ReNcell CX (cell line): ENCODE measurements around the genes HOMER3 and HAPLN4.

DNA sequence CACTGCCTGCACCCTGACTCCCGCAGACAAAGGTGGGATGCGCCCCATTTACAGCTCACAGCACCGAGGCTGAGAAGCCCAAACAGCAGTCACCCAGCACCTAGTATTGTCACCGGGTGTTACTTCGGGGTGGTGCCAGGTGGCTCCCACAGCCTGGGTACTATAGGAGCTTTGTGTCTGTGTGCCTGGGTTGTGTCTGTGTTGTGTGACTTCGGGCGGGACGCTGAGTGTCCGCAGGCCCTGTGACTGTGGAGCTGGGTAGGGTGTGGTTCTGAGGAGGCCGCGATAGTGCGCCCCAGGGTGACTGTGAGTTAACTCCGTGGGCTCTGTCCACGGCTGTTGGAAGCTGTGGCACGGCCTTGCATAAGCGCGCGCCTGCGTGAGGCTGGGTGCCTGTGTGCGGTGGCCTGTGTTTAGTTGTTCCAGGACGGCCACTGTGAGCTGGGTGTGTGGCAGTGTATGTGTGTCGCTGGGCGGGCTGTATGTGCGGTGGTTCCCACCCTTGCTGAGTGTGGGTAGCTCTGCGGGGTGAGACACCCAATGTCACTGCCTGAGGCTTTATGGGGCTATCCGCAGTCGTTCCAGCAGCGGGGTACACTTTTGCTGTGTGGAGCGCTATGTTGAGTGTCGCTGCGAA lies 615 bp upstream of the SSBP4 start:
- PRO-cap: no peak

- PRO-cap: no peak
Measured at GRCh38 chr19:18450387-18451618, 12.9 kb upstream of the ISYNA1 start.

- PRO-cap: no peak
Measured at GRCh38 chr19:18455894-18456231, 17.9 kb upstream of the ISYNA1 start.

- PRO-cap: no peak
Measured at GRCh38 chr19:18537956-18538671, 5.3 kb downstream of the FKBP8 start.

- PRO-cap: bidirectional peak, plus-strand start at chr19:18590641, minus-strand start at chr19:18590503
Measured at GRCh38 chr19:18590390-18591143, 2.0 kb downstream of the REX1BD start.

DNA sequence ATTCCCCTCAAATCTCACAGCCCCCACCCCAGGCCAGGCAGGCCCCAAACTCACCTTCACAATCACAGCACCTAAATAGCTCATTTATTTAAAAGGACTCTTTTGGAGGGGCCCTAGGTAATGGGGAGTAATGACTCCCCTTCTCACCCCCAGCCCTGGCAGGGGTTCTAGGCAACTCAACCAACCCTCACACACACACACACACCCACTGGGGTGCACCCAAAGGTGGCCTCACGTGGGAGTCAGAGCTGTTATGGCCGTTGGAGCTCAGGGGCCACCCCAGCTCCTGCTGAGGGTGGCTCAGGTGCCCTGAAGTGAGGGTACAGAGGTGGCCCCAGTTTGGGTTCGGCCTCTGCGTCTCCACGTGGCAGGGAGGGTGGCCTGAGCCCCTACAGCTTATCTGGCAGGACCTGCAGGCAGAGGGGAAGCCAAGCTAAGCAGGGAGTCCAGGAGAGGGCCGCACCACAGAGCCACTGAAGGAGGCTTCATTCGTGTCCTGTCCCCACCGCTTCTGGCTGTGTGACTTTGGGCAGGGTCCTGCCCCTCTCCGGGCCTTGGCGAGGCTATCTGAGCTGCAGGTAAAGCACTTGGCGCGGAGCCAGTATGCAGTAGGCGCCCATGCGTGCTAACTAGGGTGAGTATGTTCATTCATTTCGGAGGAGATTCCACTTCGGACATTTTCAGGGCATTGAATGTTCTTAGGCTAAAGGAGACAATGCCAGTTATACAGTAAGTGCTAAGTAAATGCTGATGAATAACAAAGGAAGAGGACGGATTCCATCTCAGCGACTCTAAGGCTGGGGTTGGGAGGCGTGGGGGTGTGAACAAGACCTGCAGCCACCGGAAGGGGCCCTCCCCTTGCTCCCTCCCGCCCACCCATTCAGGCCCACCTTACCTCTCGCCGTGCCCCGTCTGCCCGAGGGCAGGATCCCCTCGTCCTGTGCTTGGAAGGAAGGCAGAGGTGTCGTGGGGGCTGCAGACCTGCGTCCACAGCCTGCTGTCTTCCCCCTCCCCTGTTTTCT lies 4.9 kb downstream of the REX1BD start:
- PRO-cap: no peak

DNA sequence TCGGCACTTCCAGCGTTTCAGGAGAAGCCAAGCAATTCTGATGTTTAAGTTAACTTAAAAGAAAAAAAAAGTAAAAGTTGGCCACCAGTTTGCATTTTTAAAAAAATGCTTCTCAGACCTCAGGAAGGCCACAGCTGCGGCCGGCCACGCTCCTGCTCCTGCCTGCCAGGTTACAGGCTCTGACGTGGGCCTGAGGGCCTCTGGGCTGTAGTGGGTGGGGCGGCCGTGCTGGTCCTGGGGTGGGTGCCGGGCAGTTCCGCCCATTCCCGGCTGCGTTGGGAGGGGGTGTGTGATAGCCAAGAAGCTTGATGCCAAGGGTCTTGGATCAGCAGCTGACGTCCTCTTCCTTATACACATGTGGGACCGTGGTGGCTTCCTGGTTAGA lies 28.0 kb downstream of the CRTC1 start:
- PRO-cap: no peak

DNA sequence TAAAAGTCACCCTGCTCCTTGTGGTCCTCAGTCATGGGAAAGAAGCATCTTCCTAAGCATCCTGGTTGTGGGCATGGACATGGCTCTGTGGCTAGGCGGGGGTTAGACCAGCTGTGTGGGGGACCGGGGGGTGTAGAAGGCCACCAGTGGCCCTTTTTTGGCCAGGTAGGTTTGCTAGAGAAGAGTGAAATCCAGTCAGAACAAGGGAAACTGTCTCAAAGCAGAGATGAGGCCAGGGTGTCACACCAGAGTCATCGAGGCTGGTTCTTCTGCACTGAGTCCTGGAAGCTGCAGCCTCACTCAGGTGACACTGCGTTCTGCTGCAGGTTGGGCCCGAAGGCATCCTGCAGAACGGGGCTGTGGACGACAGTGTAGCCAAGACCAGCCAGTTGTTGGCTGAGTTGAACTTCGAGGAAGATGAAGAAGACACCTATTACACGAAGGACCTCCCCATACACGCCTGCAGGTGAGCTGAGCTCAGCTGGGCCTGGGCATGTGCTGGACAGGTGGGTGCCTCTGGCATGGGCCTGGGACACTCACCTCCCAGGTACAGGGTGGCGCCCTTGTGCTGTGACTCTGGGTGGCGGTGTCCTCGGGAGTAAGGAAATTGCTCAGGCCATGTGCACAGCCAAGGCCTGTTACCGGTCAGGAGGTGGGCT lies 14.0 kb downstream of the UPF1 start:
- PRO-cap: no peak

DNA sequence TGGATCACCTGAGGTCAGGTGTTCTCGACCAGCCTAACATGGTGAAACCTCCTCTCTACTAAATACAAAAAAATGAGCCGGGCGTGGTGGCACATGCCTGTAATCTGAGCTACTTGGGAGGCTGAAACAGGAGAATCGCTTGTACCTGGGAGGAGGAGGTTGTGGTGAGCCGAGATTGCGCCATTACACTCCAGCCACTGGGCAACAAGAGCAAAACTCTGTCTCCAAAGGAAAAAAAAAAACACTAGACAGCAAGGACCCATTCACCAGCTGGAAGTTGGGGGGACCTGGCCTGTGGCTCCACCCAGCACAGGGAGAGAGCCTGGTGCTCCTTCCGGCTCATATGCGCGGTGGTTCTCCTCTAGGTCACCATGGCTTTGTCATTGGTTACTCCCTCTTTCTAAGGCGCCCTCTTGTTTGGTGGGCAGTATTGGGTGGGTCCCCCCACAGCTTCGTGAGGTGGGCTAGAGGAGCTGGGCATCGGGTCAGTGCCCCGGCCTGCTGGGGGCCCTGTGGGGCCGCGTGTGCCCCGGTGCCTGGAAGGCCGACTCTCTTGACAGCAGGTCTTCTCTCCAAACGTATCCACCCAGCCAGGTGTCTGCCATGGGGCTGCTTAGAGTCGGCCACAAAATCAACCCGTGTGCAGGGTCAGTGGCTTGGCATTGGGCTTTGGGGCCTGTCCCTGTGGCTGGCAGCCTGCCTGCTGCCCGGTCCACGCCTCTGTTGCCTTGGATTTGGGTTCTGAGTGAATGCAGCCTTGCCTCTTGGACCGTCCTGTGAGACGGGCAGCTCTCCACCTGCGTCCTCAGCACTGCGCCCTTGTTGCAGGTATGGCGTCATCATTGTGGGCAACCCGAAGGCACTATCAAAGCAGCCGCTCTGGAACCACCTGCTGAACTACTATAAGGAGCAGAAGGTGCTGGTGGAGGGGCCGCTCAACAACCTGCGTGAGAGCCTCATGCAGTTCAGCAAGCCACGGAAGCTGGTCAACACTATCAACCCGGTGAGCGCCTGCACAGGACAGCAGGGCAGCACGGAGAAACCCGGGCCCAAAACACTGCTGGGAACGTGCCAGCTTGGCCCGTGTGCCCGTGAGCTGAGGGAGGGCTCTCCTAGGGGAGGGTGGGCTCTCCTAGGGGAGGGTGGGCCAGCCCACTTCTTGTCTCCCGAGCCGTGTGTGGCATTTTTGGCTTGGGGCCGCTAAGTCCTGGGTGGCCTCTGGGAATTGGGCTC lies 31.3 kb downstream of the UPF1 start:
- PRO-cap: no peak

DNA sequence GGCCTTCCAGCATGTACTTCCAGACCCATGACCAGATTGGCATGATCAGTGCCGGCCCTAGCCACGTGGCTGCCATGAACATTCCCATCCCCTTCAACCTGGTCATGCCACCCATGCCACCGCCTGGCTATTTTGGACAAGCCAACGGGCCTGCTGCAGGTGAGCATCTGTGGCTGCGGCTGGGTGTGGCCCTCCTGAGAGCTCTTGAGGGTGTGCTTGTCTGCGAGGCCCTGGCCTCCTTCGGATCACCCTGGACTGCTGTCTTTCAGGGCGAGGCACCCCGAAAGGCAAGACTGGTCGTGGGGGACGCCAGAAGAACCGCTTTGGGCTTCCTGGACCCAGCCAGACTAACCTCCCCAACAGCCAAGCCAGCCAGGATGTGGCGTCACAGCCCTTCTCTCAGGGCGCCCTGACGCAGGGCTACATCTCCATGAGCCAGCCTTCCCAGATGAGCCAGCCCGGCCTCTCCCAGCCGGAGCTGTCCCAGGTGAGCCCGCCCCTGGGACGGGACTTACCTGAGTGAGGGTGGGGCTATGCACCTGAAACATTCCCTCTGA lies 30.6 kb downstream of the CERS1 start:
- PRO-cap: no peak

- PRO-cap: no peak
Measured at GRCh38 chr19:18894176-18894471, 1.8 kb downstream of the CERS1 start.

DNA sequence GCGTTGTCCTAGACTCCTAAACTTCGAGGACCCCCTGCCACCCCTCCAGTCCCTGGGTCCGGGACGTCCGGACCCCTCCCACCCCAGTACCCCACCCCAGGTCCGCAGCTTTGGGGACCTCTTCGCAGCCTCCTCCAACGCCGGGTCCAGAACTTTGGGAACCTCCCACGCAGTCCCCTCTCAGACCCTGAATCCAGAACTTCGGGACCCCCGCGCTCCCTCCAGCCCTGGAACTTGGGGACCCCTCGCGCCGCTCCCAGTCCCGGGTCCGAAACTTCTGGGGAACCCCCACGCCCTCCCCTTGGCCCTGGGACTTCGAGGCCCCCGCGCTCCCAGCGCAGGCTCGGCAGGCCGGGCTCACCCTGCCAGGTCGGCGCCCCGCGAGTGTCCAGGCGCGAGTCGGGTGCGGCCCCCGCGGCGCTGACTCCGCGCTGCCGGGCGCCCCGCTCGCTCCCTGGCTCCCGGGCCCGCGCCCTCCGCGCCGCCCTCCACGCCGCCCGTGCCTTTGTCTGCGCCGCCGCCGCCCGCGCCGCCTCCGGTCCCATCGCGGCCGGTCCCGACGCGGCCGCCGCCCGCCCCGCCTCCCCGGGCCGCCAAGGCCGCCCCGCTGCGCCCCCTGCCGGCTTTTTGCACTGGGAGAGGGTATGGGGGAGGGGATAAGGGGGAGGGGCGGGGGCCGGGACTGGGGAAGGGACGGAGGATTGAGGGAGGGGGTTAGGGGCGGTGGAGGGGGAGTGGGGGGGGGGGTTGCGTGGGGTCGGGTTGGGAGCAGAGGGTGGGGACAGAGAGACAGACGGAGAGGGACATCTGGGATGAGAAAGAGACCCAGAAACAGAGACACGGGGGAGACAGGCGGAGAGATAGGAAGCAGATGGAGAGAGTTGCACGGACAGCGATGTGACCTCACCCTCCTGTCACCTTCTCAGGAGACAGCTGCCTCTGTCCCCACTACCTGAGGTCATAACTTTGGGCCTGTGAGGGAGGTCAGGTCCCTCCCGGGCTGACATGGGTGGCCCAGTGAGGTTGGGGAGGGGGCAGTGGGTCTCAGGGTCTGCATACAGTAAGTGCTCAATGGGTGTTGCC lies at the start of gene HOMER3:
TSS of gene HOMER3 (minus strand) at position 528 of the 1,083 bp plus-strand sequence.
- PRO-cap: bidirectional peak, plus-strand start at position 366 of the sequence, minus-strand start at position 578 of the sequence

DNA sequence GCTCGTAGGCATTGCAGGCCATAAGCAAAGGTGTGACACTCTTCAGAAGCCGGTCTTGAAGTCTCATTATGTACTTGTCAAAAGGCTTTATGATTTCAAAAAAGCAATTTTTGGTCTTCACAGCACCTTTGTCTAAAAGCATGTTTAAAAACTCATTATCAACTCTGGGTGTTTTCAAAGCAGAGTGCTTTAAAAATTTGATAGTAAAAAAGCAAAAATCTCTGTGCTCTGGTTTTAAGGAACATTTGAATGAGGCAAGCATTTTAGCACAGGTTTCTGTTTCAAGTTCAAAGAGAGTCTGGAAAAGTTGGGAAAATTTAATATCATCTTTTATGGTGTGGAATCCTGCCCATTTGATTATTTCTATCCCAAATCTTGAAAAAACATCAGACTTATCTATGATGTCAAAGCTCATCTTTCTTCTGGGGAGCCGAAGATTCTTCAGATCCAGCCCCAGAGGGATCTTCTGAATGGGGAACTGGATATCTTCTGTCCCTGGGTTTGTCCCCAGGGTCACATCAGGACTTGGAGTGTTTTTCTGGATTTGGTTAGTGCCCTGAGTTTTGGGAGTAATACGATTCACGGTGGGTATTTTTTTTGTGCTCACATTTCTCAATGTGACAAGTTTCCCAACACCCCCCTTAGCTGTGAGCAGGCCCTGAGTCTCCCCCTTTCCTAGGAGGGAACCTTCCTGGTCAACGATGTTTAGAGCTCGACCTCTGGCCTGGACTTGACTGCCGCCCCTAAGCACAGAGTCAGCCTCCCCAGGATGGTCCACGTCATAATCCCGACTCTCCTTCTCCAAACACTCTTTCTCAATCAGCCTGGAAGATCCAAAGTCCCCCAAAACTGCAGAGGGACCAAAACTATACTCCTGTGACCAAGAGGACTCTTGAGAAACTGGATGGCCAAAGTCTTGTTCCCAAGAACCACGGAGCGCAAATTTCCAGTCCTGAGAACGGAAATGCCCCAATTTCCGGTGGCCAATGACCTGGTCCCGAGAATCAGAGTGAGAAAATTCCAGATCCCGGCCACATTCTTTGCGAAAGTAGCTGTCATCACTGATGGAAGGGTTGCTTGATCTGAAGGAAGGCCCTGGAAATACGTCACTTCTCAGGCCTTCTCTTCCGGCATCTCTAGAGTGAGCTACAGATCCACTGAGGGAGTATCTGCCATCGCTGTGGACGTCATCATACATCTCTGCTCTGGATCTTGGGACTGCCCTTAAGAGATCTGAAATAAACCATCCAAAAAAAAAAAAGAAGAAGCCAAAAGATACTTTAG lies 7.9 kb downstream of the SUGP2 start:
- PRO-cap: no peak

DNA sequence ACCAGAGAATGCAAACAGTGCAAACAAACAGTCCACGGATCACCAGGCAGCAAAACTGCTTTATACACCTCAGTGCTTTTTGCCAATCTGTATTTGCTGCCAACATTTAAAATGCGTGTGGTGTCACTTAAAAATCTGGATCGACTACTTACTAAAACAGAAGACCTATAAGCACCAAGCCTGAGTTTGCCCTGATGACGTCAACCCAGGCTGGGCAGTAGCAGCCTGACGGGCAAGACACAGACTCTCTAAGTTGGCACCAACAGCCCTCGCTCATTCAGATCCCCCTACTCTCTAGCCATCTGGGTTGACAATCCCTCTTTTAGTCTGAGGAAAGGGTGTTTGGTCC lies 7.1 kb downstream of the SUGP2 start:
- PRO-cap: no peak

DNA sequence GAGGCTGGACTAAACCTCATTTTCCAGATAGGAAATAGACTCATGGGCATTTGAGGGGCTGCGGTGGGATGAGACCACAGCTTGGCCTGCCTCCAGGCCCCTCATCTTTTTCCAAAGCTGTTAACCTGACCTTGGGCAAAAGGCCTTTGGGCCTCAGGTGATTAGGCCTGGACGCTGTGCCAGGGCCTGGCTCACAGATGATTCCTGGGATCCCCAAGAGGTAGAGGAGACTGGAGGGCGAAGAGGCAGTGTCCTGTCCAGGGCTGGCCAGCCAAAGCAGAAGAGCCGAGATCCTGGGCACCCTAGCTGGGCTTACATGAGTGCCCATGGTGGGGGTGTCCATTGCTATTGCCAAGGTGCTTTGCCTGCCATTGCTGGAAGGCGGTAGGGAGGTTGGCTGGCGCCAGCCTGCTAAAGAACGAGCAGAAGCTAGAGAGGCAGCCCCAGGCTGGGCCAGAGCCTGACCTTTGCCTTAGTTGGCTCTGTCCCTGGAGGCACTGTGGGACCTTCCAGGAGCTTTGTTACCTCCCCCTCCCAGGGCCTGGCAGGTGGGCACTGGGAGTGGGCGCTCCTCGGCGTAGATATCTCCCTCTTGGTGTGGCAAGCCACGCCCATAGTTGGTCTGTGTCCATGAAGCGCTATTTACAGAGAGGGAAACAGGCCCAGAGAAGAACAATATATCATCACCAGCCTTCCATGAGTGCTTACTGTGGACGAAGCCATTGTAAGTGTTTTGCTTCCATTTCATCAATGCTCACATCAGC lies 2.4 kb upstream of the SLC25A42 start:
- PRO-cap: no peak

DNA sequence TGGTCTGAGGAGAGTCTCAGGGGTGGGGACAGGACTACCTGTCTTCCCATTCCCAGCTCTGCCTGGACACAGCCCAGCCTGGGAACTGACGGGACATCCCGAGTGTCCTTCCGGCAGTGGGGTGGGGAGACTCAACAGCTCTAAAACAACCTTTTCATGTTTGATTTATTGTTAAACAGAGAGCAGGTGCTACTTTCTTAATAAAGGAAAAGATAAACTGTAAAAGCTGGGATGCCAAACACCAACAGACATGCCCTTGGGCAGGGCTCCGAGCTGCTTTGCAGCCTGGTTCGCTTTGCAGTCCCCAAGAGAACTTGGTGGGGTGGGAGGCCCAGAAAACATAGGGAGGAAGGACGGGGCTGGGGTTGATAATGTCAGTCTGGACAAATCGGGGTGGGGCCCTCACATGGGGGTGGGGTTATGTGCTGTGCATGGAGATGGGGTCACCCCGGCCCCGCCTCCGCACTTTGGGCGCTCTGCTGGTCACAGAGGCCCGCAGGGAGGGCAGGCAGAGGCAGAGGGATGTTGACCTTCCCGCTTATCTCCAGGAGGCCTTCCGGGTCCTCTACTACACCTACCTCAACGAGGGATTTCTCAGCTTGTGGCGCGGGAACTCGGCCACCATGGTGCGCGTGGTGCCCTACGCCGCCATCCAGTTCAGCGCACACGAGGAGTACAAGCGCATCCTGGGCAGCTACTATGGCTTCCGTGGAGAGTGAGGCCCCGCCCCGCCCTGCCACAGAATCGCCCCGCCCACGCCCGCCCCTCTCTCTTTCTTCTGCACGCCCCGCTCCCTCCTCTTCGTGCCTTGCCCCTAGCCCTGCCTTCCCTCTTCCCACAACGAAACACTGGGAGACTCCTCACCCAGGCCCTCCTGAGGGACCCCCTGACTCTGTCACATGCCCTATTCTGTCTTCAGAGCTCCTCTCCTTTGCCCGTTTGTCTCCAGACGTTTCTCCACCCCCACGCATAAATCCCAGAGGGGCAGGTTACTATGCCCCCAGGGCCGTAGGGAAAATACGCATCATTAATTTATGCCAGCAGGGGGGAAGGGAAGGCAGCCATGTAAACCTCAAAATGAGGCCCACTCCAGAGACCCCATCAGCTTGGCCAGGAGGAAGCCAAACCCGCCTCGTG lies 32.9 kb downstream of the TMEM161A start:
- PRO-cap: unidirectional peak, plus-strand start at position 471 of the sequence; bidirectional peak, plus-strand start at position 838 of the sequence, minus-strand start at position 711 of the sequence

DNA sequence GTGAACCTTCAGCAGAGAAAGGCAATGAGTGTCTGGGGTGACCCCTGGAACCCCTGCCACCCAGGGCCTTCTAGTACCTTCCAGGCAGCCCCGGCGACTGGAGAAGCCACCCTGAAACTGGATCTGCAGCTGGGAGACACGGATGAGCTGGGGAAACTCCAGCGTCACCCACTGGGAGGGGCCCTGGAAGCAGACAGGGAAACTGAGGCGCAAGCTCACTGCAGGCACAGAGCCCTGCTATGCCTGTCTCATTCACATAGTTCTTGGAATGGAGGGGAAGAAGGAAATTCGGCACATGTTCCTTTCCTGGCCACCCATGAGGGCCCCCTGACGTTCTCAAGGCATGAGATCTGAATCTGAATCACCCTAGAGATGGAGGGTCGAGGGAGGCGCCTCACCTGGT lies 820 bp downstream of the NR2C2AP start:
- PRO-cap: no peak

DNA sequence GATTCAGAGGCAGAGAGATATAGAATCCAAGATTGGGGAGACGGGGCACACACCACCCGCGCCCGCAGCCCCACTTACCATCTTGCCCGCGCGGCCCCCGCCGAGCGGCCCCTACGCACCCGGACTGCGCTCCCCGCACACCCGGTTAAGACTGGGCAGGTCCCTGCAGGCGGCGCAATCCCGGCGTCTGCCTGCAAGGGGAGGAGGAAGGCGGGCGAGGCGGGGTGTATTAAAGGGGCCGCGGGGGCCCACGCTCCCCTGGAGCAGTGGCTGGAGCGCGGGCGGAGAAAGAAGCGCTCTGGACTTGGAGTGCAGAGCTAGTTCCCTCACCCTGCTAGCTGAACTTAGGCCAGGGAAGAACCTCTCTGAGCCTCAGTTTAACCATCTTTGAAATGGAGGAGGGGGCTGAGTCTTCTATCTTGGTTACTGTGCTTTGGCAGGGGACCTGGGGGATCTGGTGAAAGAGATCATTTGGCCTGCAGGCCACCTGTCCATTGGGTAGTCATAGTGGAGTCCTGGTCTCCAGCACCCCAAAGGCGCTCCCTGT lies at the start of gene HAPLN4:
TSS of gene HAPLN4 (minus strand) at position 153 of the 547 bp plus-strand sequence.
- PRO-cap: no peak

DNA sequence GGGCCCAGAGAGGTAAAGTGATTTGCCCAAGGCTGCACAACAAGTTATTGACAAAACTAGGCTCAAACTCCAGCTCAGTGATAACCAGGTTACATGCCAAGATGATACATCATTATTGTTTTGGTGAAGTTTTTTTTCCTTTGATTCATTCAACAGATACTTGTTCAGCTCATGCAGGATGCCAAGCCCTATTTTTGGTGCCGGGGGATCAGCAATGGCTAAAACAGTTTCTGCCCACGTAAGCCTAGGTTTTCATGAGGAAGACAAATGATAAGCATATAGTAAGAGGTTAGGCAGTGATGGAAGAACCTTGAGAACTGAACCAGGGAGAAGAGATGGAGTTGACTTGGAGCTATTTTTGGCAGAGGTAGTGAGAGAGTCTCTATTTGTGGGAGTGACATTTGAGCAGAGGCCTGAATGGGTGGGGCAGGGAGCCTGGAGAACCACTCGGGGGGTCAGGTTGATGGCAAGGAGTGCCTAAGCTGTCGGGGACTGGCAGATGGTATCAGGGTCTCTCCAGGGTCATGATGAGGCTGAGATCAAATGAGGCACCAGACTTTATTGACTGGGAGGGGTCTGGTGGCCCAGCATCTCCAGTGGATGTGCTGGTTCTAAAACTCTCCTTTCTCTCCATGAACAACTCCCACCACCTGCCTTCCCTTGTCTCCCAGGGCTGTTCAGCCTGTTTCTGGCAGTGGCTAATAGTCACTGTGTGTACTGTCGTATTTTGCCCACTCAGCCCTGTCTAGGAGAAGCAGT lies 3.4 kb downstream of the MAU2 start:
- PRO-cap: no peak

DNA sequence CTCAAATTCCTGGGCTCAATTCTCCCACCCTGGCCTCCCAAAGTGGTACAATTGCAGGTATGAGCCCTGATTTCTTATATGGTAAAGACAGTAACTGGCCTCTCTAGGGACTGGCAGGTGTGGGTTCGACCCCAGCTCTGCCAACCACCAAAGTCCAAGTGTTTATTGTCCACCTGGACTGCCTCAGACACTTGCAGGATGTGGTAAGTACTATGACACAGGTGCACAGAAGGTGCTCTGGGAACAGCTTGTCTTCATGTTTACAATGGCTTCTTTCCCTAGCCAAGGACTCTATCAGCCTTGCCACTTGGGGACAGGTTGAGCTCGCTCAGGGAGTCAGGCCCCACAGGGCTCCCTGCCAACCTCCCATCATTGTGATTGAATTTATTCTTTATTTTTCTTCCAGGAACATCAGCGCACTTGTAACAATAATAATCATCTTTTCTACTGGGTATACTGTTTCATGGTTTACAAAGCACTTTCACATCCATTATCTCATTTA lies 24.5 kb upstream of the GATAD2A start:
- PRO-cap: no peak